Ishikawa (cell line): ENCODE data around the genes CPA1 and KLF14.

DNA sequence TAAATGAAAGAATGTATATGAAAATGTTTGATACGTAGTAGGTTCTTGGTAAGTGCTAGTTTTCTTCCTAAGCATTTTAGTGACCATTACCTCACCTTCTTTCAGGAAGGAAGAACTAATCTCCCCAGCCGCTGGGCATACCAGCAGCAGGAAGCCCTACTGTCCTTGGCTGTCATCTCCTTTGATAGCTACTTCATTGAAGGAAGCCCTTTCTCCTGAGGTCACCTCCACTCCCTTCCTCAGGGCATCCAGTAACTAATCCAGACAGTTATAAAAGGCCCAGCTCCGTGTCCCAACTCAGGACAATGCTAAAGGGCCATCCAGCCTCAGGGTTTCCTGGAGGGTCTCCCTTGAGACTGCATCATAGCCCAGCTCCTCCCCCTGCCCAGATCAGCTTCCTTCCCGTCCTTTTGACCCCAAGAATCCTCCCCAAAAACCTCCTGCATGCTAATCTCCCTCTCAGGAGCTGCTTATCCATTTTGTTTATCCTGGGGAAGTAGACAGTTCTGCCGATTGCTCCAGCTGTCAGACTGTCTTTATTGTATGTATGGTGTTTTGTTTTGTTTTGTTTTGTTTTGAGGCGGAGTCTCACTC is 8.3 kb upstream of the ZC3HC1 start:
- RRBS: no CpG with 5 or more reads among the region's 6 CpGs

DNA sequence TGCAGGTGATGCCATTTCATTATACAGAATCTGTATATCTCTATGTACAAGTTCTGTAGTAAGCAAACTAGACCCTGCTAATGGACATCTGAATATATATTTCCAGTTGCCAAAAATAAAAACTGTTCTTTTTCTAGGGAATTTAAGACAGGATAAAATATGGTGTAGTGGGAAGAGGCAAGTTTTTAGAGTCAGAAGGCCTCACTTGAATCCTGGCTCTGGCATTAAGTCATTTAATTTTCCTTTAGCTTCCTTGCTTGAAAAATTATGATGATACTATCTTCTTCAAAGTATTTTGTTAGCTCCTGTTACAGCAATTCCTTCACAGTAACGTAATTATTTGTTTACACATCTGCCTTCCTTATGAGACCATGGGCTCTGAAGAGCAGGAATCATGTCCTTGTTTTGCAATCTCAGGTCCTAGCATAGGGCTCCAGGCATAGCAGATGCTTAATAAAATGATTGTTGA is 25.3 kb downstream of the KLHDC10 start:
- RRBS: no CpG with 5 or more reads among the region's 1 CpG

DNA sequence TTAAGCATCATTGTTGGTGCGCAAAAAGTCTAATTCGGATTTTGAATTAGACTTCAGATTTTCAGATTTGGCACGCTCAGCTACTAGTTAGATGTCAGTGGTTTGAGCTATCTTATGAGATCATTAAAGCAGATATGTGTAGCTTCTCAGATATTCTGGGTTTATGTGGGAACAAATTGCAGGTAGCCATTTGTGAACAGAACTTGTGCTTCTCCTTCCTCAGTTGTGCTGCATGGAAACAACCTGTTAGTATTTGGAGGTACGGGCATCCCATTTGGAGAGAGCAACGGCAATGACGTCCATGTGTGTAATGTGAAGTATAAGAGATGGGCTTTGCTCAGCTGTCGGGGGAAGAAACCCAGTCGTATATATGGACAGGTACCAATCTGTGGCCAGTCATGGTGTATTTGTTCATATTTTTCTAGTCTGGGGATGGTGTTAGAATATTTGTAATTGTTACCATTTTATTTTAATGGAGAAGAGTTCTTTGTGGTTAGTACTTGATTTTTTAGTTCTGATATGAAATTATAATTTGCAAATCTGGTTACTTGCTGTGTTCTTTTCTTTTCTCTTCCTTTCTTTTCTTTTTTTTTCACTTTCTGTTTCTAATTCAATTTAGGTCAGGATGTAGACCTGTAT is 50.3 kb downstream of the KLHDC10 start:
- RRBS: no CpG with 5 or more reads among the region's 8 CpGs

- RRBS: 90% methylated on average over 6 of the region's 22 CpGs
These were observed 5.8 kb downstream of the CPA2 start for GRCh38 chr7:130272359-130273039.

DNA sequence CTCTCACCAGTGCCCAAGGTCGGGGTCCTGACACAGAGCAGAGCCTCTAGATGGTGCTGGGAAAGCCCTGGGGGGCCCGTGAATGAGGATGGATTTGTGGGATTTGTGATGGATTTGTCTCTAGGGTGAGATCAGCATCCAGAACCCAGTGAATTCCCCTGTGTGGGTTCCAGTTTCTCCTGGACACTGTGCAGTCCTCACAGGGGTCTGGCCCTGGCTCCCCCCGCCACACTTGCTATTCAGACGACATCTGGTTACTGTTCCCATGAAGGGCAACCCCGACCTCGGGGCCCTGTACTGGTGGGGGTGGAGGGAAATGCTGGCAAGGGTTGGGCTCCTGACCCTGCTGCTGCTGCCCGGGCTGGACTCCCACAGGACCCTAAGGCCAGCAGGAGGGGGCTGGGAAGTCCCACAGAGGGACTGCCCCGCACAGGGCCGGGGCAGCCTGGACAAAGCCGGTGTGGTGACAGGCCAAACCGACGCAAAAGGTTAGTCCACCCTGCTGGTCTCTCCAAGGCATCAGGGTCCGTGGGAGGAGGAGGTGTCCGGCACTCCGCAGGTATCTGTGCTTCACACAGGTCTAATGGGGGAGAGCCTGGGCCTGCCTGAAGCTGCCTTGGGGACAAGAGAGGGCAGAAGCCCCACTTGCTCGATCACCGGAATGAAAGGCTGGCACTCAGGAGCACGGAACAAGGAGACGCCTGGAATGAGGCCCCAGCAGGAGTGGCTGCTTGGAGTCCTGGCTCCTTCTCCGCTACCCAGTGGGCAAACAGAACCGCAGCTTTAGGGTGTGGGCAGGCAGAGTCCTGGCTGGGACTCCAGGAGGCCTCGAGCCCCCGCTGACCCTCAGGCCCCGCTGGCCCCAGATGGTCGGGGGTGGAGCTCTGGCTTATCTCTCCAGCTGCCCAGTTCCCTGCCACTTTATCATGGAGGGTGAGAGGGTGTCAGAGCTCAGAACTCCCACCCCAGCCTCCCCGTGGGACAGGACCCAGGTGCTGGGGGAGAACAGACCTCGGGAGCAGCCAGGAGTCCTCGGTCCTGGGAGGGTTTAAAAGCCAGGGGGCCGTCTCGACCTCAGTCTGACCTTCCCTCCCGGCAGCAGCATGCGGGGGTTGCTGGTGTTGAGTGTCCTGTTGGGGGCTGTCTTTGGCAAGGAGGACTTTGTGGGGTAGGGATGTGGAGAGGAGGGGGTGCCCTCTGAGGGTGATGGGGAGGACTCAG is at the start of gene CPA1:
CPA1 (plus strand) TSS at position 1,077 of the 1,221 bp plus-strand sequence.
- RRBS: 84% methylated on average over 8 of the region's 32 CpGs

- RRBS: no CpG with 5 or more reads among the region's 3 CpGs
These were observed 16.3 kb downstream of the MEST start for GRCh38 chr7:130507973-130508774.

GRCh38 chr7:130536316-130537185 is 44.7 kb downstream of the MEST start:
- RRBS: no CpG with 5 or more reads among the region's 24 CpGs

DNA sequence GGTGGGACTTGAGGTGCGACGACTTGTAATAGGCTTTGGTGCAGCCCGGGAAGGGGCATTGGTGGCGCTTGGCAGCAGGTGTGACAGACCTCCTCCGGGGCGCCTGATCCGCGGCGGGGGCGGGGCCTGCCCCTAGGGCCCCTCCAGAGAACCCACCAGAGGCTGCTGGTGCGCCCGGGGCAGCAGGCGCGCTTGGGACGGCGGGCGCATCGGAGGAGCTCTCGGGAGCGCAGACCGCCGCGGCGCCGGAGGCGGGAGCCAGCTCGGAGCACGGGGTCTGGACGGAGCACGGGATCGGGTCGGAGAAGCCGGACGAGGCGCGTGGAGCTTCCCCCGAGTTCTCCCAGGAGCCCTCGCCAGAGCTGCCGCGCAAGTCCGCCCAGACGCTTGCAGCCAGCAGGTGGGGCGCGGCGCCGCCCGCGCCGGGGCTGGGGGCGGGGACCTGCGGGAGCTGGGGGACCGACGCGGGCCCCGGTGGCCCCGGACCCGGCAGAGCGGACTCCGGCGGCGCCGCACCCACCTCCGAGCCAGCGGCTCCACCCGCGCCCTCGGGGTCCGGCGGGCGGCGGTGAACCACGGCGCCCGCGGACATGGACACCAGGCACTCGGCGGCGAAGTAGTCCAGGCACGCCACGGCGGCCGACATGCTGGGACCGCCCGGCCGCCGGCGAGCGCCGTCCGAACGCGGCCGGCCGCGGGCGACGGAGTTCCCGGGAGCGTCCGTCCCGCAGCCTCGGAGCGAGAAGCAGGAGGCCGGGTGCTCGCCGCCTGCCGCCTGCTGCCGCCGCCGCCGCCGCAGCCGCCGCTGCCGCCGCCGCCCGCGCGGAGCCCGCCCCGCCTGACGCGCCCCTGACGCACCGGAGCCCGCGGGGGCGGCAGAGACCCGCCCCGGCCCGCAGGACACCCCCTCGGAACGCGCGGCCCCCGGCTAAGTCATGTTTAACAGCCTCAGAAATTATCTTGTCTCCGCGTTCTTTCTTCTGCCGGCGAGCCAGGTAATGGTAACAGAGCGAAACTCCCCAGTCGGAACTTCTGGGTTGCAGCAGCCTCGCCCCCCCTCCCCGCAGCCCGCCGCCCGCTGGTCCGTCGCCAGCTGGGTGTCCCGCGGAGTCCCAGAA is at the start of gene KLF14:
KLF14 (minus strand) TSS at position 820 of the 1,118 bp plus-strand sequence.
- RRBS: 5% methylated on average over 92 of the region's 152 CpGs

GRCh38 chr7:130878719-130879621 is 145.0 kb upstream of the KLF14 start:
- RRBS: no CpG with 5 or more reads among the region's 5 CpGs

DNA sequence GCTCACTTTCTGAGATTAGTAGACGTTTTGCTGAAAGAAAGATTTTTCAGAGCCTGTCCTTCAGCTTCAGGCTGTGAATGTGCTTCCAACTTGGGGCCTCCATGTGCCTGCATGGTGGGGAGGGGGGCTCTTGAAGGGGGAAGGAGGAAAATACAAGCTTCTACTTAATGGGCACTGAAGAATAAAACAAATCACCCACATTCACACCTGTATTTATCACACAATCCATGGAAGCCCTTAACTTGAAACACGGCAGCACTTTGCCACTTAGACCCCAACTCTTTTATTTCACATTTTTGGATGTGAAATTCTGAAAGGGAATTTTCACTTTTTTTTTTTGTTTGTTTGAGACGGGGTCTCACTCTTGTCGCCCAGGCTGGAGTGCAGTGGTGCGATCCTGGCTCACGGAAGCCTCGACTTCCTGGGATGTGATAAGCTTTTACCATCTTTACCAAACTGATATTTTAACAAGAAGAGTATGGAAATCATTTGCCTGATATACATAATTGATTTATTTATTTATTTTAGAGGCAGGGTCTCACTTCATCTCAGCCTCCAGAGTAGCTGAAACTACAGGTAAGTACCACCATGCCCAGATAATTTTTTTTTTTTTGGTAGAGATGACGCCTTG is 180.5 kb upstream of the KLF14 start:
- RRBS: no CpG with 5 or more reads among the region's 8 CpGs

GRCh38 chr7:130948374-130948758 is 214.4 kb upstream of the KLF14 start:
- RRBS: no CpG with 5 or more reads among the region's 2 CpGs

DNA sequence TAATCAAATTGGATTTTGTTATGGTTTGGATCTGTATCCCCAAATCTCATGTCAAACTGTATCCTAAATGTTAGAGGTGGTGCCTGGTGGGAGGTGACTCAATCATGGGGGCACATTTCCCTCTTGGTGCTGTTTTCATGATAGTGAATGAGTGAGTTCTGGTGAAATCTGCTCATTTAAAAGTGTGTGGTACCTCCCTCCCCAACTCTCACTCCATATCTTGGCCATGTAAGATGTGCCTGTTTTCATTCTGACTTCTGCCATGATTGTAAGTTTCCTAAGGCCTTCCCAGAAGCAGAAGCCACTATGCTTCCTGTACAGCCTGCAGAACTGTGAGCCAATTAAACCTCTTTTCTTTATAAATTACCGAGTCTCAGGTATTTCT is 239.7 kb upstream of the KLF14 start:
- RRBS: no CpG with 5 or more reads among the region's 1 CpG

- RRBS: no CpG with 5 or more reads among the region's 5 CpGs
These were observed 241.7 kb upstream of the KLF14 start for GRCh38 chr7:130975579-130976153.

DNA sequence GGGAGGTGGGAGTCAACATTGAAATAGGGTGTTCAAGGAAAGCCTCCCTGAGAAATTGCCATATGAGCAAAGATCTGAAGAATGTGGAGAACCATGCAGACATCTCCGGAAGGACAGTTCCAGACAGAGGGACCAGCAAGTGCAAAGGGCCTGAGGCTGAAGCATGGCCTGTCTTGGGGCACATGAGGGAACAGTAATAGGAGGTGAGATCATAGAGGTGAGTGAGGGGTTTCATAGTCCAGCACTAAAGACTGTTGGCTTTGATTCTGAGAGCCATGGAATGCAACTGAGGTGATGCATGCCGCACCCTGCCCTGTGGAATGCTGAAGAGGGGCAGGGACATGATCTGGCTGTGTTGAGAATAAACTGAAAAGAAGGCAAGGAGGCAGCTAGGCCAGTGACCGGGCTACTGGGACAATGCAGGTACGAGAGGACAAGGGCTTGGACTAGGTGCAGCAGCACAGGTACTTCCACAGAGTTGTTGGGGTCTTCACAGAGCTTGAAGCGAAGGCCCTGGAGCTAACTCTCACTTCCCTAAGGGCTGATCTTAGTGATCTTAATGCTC is 253.1 kb upstream of the KLF14 start:
- RRBS: no CpG with 5 or more reads among the region's 5 CpGs

DNA sequence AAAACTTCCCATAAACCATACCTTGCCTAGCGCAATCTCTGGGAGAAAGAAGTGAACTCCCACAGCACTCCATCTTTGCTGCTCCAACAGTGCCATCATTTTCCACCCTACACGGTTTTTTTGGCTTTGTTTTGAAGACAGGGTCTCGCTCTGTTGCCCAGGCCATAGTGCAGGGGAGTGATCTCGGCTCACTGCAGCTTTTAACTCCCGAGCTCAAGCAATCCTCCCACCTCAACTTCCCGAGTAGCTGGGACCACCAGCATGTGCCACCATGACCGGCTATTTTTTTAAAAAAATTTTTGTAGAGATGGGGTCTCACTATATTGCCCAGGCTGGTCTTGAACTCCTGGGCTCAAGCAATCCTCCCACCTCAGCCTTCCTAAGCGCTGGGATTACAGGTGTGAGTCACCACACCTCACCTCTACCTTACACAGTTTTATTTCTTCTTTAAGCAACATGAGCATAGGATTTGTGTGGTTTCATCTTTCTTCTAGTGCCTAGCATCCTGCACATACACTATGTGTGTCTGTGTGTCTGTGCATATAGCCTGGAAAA is 270.9 kb upstream of the KLF14 start:
- RRBS: no CpG with 5 or more reads among the region's 8 CpGs

DNA sequence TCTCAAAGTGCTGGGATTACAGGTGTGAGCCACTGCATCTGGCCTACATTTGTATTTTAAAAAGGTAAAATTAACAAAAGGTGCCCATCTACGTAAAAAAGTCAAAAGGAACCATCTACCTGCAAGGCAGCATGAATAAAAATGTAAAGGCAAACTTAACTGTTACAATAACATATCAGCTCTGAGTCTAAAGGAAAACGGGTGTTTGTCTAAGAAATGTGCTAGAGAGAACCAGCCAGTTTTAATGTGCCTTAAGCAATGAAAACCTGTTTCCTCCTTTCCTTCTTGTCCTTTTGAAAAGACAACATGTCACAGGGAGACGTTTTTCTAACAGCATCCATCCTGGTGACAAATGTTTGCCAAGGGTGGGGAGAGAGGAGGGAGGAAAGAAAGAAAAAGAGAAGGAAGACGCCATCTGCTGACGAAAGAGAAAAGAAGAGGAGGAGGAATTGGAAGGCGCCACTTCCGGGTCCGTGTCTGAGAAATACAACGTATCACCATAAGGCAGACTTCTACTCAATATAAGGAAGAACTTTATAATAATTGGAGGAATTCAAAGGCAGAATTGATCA is 273.3 kb upstream of the KLF14 start:
- RRBS: no CpG with 5 or more reads among the region's 9 CpGs

DNA sequence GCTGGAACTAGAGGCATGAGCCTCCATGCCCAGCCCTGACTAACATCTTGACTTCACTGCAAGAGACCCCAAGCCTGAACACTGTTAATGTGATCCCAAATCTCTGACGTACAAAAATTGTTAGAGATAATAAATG is 244.7 kb upstream of the MKLN1 start:
- RRBS: no CpG with 5 or more reads among the region's 1 CpG

DNA sequence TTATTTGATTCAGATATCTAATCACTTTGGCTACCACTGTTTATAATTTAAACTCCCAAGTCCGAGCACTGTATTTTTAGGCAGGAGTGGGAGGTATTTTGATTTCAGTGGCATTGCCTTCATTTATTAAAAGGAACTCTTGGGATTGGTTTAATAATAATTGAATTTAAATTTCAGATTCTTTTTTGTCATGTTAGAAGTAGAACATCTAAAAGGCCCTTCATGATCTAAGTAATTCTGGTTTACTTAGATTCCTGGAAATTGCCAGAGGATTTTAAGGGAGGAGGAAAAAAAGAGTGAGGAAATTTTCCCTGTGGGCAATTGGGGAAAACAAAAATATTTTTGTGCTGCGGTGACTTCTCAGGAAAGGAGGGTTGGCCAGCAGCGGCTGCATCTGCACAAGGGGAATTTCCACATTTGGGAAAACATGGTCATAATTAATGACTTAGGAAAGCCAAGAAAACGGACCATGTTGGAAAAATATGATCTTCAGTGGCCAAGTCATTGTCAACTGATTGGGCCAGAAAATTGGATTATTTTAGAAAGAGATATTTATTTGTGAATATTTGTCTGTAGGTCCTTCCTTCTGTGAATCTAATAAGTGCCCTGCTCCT is 124.5 kb upstream of the MKLN1 start:
- RRBS: no CpG with 5 or more reads among the region's 4 CpGs

DNA sequence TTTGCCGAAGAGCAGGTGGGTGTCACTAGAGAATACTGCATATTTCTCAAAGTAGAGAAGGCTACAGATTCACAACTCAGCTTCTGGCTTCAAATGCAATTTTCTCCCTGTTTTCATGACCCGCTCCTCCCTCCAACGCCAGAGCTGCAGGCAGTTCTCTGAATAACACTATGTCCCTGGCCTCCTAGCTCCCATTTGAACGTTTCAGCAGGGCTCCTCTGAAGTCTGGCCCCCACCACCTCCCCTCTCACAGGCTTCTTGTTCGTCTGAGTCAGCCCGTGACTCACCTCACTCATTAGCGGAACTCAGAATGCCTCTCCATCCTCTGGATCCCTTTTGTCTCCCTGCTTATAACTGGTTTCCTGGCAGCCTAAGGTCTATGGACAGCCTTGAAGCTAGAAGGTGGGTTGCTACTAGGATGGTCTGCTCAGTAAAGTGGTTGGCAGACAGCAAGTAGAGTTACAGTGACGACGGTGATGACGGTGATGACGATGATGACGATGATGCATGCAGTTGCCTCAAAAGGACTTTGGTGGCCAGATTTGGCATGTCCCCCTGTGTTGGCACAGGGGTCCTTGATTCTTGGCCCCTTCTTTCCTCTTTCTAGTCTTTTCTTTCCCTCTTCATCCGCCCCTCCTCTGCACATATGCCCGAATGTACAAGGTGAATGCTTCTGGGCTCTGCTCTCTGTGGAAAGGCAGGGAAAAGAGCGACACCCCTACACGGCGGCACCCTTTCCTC is 83.3 kb upstream of the MKLN1 start:
- RRBS: no CpG with 5 or more reads among the region's 17 CpGs